ENCODE data around the gene XRN2.

GRCh38 chr20:20752520-20753138 is 40.2 kb upstream of the RALGAPA2 start:
- RAMPAGE, long total RNA = no peak
- RRBS = no CpG with 5 or more reads among the region's 5 CpGs

DNA sequence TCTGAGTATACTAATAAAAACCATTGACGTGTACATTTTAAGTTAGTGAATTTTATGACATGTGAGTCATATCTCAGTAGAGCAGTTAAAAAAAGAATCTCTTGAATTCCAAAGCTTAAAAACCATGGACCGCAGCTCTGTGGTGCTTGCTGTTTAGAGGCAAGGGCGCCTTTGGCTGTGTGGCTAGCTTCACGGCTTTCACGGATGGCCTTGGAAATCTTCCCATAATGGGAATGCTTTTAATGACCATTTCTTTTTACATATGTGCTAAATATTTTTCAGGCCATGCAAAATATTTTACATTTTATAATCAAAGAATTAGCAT is 57.4 kb downstream of the KIZ start:
- RAMPAGE, long total RNA = no peak
- RRBS = no CpG with 5 or more reads among the region's 5 CpGs

DNA sequence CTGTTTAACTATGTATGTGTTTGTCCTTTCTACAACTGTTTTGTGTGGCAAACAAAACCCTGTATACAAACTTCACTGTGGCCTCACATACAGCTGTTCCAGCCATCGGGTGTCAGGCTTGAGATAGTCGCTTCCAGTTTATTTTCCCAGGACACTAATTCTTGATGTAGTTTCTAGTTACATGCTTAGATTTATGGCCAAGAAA is 64.0 kb downstream of the KIZ start:
- RAMPAGE, long total RNA = no peak
- RRBS = no CpG with 5 or more reads among the region's 2 CpGs

GRCh38 chr20:21303089-21303924 is at the start of gene XRN2:
Gene XRN2, plus strand, starts transcription at chr20:21303331.
- RAMPAGE, long total RNA = start-site peak on the plus strand at chr20:21303306-21303450, 1,112 and 2,820 reads in 2 replicates
- RRBS = 2% methylated on average over 65 of the region's 84 CpGs

DNA sequence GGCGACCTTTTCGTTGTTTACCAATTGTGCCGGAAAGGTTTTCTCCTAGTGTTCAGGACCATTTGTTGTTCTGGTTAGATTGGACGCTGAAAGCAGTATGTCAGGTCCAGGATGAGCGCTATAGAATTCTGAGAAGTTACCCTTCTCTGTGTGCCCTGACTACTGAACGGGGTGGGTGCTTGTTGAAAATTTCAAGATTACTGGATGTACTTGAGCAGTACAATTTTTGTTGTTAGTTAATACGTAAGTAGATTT is 721 bp downstream of the XRN2 start:
- RAMPAGE, long total RNA = no peak
- RRBS = no CpG with 5 or more reads among the region's 7 CpGs

- RAMPAGE, long total RNA = no peak
- RRBS = 19% methylated on average over 19 of the region's 65 CpGs
These were observed 6.1 kb downstream of the NKX2-4 start for GRCh38 chr20:21390923-21391874.

- RAMPAGE, long total RNA = no peak
- RRBS = no CpG with 5 or more reads among the region's 4 CpGs
These were observed 70.8 kb downstream of the FOXA2 start for GRCh38 chr20:22513584-22513874.

- RAMPAGE, long total RNA = no peak
- RRBS = no CpG with 5 or more reads among the region's 4 CpGs
These were observed 211.3 kb upstream of the FOXA2 start for GRCh38 chr20:22795639-22796041.

GRCh38 chr20:22861766-22862587 is 173.1 kb upstream of the SSTR4 start:
- RAMPAGE, long total RNA = no peak
- RRBS = no CpG with 5 or more reads among the region's 13 CpGs

- RAMPAGE, long total RNA = no peak
- RRBS = no CpG with 5 or more reads among the region's 5 CpGs
These were observed 4.5 kb downstream of the CD93 start for GRCh38 chr20:23081598-23082098.

DNA sequence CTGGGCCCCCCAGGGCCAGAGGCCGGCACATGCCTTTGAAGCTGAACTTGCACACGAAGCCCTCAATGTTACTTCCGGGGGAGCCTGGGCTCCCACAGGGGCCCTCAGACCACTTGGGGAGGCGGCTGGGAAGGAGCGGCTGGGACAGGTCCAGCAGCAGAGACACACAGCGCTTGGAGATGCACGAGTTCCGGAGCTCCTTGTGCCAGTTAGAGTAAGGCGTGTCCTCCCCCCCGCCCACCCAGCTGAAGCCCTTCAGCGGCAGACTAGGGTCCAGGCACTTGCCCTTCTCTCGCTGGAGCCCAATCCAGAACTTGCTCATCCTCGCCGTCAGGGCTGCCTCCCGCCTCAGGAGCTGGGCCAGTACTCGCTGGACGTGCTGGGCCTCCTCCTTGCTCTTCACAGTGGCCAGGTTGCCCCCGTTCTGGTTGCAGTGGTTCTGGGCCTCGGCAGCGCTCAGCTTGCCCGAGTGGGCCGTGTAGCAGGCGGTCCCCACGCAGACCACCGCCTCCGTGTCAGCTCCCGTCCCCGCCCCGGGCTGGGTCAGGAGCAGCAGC is 442 bp downstream of the CD93 start:
- RAMPAGE, long total RNA = no peak
- RRBS = 81% methylated on average over 2 of the region's 29 CpGs

DNA sequence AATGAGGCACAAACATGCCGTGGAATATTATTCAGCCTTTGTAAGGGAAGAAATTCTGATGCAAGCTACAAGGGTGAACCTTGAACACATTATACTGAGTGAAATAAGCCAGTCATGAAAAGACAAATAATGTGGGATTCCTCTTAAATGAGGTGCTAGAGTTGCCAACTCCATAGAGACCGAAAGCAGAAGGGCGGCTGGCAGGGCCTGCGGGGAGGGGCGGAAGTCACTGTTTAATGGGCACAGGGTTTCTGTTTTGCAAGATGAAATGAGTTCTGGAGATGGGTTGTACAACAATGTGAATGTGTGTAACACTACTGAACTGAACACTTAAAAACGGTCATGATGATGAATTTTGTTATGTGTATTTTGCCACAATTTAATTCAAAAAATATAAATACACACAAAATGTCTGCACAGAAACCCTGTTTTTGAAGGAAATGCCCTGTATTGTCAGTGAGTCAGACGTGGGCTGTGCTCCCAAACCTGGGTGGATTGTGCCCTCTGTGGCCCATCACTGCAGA is 49.6 kb upstream of the CD93 start:
- RAMPAGE, long total RNA = no peak
- RRBS = no CpG with 5 or more reads among the region's 7 CpGs

- RAMPAGE, long total RNA = no peak
- RRBS = no CpG with 5 or more reads among the region's 15 CpGs
These were observed 59.2 kb upstream of the CD93 start for GRCh38 chr20:23145050-23145958.

DNA sequence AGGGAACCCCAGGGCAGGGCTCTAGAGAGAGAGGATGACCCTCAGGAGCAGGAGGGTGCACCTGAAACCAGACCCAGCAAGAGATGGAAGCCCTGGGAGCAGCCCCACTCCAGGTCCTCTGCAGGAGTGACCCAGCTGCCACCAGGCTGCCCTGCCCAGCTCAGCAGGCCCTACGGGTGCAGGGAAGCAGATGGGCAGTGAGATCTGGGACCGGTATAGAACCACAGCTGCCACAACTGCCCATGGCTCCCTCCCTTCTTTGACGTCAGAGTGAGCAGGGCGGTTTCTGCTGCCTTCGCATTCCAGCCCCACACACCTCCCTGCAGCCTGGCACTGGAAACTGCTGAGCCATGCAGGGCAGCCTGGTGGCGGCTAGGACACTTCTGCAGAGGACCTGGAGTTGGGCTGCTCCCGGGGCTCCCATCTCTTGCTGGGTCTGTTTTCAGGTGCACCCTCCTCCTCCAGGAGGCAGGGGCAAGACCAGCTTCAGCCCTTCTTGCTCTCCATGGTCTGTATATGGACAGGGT is 101.6 kb upstream of the CD93 start:
- RAMPAGE, long total RNA = no peak
- RRBS = 83% methylated on average over 1 of the region's 7 CpGs

DNA sequence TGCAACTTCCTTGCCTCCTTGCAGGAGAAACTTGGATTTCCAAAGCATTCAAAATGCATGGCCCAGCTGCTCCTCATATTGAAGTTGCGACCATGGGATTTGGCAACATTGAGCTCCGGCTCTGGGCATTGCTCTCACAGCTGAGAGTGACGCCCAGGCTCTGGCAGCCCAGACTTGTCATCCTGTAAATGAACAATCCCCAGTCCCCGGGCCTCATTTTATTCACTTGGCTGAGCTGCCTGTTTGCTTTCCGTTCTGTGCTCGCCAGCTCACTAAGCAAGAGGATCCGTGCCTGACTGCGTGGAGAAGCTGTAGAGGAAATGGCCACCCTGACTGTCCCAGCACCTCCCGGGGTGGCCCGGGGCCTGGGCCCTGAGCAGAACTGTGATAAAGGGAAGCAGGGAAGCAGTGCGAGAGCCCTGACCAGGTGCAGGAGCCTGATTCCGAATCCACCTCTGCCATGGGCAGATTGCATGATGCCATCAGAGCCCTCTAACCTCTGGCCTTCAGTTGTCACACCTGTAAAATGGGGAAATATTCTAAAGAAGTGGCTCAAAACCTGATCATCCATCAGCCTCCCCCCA is 119.6 kb upstream of the CD93 start:
- RAMPAGE, long total RNA = no peak
- RRBS = 7% methylated on average over 3 of the region's 12 CpGs

DNA sequence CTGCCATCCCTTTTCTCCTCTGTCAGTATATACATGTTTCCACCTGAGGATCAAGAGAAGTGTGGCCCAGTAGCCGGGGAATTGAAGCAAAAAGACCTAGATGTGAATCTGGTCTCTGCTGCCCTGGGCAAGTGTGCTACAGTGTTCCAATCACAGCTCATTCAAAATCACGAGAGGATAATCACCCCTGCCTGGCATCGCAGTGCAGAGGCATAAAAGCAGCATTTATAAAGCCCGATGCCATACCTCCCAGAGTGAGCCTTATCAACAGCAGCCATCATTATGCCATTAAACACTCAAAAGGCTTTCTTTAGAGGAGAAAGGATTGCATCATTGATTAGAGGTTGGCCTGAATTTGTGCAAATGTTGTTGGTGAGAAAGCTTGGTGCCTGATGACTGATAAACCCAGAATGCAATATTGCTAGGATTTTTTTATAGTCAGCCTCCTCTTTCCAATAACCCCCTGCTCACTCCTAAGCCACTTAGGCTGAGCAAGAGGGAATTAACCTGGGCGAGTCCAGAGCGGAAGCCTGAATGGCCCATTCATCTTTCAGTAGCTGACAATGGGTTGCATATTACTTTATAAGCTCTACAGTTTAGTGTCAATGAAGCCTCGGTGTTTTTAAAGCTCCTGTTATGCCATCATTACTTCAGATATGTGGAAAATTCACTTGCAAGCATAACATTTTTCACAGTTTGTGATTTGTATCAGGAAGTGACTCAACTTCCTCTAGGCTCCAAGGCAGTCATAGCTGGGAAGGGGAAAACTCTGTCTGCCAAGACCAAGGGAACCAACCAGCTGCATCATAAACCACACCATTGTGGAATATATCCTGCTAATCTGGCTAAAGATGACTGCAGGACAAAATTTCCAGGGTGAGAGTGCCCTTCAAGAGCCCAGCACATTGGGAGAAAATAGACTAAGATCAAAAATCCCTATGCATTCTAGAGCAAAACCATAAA is 92.4 kb upstream of the NXT1 start:
- RAMPAGE, long total RNA = no peak
- RRBS = no CpG with 5 or more reads among the region's 7 CpGs

DNA sequence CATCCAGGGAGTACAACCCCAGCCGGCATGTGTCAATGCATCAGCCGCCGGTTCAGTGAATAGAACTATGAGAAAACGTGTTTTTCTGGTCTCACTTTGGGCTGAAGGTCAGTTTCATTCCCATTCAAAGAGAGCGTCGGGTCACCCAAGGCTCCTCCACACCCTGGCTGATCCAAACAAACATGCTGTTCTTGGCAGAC is 35.5 kb upstream of the NXT1 start:
- RAMPAGE, long total RNA = no peak
- RRBS = no CpG with 5 or more reads among the region's 6 CpGs

DNA sequence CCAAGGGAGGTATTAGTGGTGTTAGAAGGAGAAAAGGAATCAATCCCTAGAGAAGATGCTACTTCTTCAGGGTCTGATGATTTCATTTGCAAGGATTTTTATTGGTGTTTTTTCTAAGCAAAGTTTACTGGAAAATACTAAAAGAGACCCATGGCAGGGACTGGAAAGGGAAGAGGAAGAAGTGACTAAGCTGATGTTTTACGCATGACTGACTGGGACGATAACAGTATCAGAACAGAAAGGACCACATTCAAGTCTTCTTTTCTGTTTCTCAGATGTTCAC is 18.7 kb upstream of the NXT1 start:
- RAMPAGE, long total RNA = no peak
- RRBS = no CpG with 5 or more reads among the region's 2 CpGs

- RAMPAGE, long total RNA = no peak
- RRBS = 0% methylated on average over 3 of the region's 54 CpGs
These were observed 506 bp upstream of the NXT1 start for GRCh38 chr20:23349869-23350701.

- RAMPAGE, long total RNA = no peak
- RRBS = no CpG with 5 or more reads among the region's 7 CpGs
These were observed 2.7 kb upstream of the GZF1 start for GRCh38 chr20:23359241-23359820.

Measured in cardiac muscle cell (in vitro differentiated cells and primary cell).